H9 (cell line): ENCODE data around the gene NCBP2.

- PRO-cap, result no peak
Measured at GRCh38 chr3:195223103-195223845, 47.7 kb downstream of the XXYLT1 start.

DNA sequence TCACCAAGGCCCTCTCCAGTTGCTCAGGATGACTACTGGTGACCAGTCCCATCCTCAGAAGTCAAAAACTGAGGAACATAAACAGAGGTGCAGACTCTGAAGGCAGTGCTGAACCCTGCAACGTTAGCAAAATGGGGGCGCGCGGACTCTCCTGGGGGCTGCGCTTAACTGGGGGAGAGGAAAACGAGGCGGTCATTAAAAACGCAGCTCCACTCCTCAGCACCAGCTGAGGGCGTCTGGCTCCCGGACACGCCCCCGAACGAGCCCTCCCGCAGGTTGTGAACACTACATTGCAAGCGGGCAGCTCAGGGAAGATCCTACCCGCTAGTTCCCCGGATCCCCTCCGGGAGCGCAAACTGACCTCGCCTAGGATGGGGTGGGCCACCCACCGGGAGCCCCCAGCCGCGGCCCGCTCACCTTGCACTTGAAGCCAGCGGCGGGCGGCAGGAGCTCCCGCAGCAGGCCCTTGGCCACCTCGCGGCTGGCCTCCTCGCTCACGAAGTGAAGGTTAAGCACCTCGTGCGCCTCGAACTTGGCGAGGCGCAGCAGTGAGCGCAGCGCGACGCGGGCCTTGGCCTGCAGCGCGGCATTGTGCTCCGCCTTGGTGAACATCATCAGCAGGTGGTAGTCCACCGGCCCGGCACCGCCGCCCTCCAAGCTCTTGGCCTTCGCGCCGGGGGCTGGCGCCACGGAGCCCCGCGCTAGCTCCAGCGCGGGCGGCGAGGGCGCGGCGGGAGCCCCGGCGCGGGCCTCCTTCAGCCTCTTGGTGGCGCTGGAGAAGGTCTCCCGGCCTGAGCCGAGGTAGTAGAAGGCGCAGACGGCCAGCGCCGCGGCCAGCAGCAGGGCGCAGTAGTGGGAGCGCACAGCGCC, 586 bp downstream of the XXYLT1 start:
- PRO-cap, result bidirectional peak, plus-strand start at position 285 of the sequence, minus-strand start at position 170 of the sequence; bidirectional peak, plus-strand start at position 814 of the sequence, minus-strand start at position 503 of the sequence

- PRO-cap, result no peak
Measured at GRCh38 chr3:195418056-195418870, 24.6 kb downstream of the ACAP2 start.

- PRO-cap, result no peak
Measured at GRCh38 chr3:195612175-195612701, 28.5 kb upstream of the APOD start.

DNA sequence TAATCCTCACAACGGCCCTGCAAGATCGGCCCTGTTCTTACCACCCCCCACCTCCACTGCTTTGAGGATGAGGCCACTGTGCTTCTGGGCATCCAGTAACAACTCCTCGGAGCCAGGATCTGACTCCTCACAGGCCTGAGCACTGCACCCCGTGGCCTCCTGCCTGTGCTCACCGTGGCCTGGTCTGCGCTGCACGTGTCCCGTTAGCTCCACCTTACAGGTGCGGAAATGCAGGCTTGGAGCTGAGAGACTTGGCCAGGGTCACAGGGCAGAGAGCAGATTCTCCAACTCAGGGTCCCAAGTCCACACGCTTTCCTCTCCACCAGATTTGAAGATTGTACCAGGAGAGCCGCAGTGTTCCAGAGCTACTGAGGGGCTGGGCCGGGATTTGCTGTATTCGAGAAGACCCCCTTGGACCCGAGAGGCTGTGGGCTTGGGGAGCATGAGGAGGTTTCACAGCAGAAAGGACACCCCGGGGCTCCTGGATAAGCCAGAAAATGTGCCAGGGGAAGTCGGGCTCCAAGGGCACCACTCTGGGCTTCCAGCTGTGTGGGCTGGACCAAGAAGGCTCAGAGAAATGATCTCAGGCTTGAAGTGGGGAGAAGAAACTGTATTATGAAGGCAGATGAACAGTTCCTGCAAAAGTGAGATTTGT, 32.5 kb upstream of the APOD start:
- PRO-cap, result no peak

DNA sequence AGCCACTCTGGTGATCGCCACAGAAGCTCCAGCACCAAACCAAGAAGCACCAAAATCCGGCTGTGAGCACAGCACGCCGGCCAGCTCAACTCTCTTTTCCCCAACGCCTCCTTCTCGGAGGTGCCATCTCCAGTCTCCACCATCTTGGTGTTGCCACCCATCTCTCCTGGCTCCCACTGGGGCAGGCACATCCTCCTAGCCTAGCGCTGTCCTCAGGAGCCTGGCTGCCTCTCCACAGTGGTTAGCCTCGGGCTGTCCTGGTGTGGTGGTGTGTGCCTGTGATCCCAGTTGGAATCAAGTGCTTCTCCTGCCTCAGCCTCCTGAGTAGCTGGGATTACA, 6.5 kb downstream of the MUC4 start:
- PRO-cap, result no peak

DNA sequence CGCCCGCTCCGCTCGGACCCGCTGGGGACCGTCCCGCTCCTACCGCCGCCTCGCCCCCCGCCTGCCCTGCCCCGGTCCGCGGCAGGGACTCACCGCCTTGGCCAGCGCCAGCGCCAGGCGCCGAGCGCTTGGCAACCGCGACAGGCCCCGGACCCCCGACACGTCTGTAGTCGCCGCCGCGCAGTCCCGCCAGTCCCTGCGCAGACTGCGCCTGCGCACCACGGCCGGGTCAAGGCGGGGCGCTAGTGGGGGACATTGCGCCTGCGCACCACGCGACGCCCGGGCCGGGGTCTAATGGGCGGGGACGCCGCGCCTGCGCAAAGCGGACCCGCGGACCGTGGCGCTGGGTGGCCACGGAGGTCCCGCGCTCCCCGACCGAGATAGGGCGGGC, 81.7 kb upstream of the TNK2 start:
- PRO-cap, result bidirectional peak, plus-strand start at position 320 of the sequence, minus-strand start at position 166 of the sequence

GRCh38 chr3:196045129-196045884, 36.6 kb downstream of the TFRC start:
- PRO-cap, result no peak

GRCh38 chr3:196117832-196118256, 36.0 kb upstream of the TFRC start:
- PRO-cap, result no peak

- PRO-cap, result unidirectional peak, plus-strand start at chr3:196502867
Measured at GRCh38 chr3:196502822-196503371, 671 bp downstream of the RNF168 start.

- PRO-cap, result no peak
Measured at GRCh38 chr3:196664978-196665383, 25.5 kb downstream of the NRROS start.

- PRO-cap, result bidirectional peak, plus-strand start at chr3:196942676, minus-strand start at chr3:196942526
Measured at GRCh38 chr3:196942266-196942624, at the start of gene NCBP2. Gene NCBP2, minus strand, starts transcription at chr3:196942528.

- PRO-cap, result no peak
Measured at GRCh38 chr3:197004114-197004227, 25.6 kb downstream of the MELTF start.

DNA sequence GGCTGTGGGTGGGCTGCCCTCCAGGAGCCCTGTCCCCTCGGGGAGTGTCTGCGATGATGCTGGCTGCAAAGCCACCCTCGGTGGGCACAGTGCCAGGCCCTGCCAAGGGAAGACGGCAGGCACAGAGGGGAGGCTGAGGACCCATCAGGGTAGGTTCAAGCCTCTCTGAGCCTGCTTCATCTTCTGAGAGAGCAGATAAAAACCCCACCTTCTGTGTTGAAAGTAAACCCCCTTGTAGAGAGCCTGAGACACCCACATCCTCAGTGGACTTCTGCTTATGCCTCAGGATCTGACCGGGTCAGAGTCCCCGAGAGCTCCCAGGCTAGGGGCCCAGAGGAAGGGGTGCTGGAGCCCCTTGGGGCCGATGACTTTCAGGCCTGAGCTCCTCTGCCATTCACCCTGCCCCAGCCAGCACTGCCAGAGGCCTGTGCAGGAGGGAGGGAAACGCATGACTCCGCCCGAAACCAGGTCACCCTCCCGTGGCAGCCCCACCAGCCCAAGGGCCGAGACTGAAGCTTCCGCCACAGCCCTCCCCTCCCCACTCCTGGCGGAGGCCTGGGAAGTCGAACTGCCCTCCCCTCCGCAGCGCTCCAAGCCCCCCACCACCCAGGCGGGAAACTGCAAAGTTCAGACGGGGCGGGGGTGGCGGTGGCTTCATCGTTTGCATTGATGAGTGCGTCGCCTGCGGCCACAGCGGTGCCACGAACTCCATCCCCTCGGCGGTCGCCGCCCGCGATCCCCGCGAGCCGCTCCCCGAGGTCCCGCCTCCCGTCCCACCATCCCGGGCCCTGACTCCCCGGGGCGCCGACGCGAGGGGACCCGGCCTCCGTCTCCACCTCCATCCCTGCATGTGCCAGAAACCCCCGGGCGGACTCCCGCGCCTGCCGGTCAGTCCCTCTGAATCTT, 1.0 kb downstream of the MELTF start:
- PRO-cap, result unidirectional peak, plus-strand start at position 630 of the sequence

GRCh38 chr3:197175311-197175533, 123.2 kb downstream of the DLG1 start:
- PRO-cap, result no peak

DNA sequence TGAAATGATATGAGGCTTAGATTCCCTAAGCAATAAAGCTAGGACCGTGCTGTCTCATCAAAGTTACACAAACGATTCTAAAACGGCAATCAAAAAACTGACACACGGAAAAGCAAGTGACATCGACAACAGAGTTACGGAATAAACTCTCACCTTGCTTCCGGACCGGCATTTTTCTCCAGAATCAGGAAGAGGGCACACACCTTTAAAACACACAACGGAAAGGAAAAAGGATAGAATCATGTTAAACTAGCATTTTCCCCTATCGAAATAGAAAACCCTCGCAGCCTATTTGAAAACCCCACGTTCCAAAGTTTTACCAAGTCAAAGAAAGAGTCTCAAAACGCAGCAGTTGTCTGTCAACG, 1.4 kb downstream of the DLG1 start:
- PRO-cap, result unidirectional peak, plus-strand start at position 172 of the sequence

DNA sequence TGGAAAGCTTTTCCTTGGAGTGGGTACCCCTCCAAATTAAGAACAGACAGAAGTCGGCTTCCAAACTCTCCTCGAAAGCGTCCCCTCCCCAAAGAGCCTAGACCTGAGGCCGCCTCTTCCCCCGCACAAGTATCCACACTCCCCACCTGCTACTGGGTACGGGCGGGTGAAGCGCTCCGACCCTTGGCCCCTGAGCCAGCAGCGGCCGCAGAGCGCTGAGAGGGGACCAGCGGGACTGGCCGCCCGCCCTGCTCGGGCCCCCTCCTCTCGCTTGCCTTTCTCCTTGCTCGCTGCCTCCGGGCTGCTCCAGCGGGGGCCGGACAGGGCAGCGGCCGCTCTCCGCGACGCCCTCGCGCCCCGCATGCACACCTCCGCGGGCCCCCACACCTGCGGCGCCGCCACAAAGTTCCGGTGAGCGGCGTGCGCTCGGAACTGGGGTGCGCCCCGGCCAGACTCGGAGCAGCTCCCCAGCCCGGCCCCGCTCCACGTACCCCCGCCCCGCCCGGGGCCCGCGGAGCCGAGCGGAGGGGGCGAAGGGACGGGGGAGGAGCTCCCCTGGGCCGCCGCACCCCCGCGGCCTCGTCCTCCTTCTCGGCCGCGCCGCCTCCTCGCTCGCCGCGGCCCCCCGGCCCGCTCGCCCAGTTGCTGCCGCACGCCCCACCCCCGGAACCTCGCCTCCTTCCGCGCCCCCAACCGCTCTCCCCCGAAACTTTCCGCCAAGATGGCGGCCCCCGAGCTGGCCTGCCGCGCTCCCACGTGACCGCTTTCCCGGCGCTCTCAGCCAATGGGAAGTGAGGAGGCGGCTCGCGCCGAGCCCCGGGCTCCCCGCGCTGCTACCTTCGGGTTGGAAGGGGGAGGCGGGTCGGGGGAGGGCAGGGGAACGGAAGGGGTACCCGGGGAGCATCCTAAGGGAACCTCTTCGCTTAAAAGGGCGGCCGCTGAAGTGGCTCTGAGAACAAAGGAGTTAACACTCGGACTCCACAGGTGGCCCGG, 718 bp downstream of the DLG1 start:
- PRO-cap, result unidirectional peak, plus-strand start at position 208 of the sequence; unidirectional peak, plus-strand start at position 304 of the sequence; bidirectional peak, plus-strand start at position 855 of the sequence, minus-strand start at position 713 of the sequence

DNA sequence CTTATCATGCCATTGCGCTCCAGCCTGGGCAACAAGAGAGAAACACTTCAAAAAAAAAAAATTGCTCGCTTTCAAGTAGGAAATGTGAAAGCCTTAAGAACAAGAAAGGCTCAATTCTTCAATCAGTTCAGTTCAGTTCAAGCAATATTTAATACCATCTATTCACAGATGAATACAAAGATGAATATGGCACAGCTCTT, 12.6 kb upstream of the DLG1 start:
- PRO-cap, result no peak

DNA sequence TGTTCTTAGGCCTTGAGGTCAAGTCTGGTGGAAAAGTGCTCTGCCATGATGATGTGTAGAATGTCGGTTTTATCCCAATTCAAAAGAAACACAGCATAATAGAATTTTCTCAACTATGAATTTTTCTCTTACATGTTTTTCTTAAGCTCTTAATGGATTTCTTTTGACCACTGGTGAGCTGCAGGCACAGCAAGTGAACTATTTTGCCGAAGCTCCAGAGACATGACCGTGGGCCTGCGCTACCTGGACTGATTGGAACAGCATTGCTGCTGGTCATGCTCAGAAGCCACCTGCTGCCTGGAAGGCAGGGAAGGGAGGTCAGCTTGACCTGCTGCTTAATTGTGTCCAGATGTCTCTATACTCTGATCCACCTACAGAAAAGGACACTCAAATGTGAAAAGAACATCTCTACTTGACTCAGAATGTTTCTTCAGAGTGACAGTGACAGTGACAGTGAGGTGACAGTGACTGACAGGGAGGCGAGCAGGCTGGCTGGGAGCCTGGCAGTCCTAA, 54.5 kb upstream of the DLG1 start:
- PRO-cap, result no peak

- PRO-cap, result no peak
Measured at GRCh38 chr3:197498989-197500033, 56.5 kb downstream of the BDH1 start.